Aortic smooth muscle cell (primary cell): ENCODE measurements around the genes TBC1D26, TNFRSF13B and MPRIP.

DNA sequence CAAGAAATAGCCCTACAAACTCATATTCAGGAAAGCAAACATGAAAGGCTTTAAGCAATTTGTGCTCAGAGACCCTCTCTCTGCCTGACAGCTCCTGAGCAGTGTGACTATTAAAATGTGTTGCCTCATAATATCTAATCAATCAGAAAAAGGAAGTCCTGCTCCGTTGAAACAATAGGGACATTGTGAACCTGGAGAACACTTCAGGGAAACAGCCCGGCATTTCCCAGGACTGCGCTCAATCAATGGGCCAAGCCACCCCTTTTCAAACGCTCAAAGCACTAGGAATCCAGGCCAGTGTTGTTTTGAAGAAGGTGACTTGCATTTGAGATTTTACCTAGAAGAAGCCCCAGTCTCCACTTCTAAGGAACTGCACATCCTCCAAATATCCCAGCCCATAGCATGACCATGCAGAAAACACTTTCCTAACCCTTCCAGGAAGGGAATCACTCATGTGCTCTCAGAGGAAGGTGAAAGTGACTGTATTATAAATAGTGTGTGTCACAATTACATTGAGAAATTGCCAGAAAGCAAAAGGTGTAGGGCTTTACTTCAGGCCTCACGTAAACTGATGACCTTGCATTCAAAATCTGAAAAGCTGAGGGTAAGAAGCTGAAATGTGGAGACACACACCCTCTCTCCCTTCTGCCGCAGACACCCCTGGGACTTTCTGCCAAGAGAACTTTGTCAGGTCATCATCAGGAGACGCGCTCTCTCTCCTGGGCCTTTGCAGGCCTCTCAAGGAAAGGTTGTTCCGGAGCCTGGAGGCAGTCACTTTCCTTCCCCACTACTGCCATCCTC is 19.3 kb downstream of the CDRT4 start:
- RRBS = no CpG with 5 or more reads among the region's 9 CpGs

DNA sequence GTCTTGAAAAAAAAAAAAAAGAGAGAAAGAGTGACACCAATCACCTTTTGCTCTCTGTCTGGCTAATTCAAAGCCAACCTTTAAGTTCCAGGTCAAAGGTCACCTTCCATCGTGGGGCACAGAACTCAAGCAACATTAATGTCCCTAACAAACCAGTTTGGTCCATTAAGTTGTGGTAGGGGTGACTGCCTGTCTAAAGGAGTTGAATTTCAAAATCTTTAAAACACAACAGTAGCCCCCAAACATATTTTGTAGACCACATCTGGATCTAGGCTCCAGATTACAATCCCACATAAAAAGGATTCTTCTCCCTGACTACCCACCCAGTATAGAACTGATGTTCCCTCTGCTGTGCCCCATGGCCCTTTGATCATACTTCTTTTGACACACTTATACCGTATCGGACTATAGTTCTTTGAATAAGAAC is 6.3 kb upstream of the CDRT4 start:
- RRBS = no CpG with 5 or more reads among the region's 3 CpGs

- RRBS = no CpG with 5 or more reads among the region's 5 CpGs
Observed at GRCh38 chr17:15622282-15622648, 2.8 kb upstream of the FBXW10B start.

GRCh38 chr17:15732028-15732567 is at the start of gene TBC1D26:
TSS of gene TBC1D26 (plus strand) at chr17:15732283.
- RRBS = no CpG with 5 or more reads among the region's 10 CpGs

DNA sequence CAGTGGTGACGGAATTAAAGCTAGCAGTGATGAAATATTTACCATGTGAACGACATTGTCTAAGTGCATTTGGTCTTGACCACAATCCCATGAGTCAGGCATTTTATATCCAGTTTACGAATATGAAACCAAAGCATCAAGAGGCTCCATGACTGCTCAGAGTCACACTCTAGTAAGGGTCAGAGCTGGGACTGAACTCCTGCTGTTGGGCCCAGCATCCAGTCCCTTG is 61.1 kb upstream of the ADORA2B start:
- RRBS = no CpG with 5 or more reads among the region's 3 CpGs

DNA sequence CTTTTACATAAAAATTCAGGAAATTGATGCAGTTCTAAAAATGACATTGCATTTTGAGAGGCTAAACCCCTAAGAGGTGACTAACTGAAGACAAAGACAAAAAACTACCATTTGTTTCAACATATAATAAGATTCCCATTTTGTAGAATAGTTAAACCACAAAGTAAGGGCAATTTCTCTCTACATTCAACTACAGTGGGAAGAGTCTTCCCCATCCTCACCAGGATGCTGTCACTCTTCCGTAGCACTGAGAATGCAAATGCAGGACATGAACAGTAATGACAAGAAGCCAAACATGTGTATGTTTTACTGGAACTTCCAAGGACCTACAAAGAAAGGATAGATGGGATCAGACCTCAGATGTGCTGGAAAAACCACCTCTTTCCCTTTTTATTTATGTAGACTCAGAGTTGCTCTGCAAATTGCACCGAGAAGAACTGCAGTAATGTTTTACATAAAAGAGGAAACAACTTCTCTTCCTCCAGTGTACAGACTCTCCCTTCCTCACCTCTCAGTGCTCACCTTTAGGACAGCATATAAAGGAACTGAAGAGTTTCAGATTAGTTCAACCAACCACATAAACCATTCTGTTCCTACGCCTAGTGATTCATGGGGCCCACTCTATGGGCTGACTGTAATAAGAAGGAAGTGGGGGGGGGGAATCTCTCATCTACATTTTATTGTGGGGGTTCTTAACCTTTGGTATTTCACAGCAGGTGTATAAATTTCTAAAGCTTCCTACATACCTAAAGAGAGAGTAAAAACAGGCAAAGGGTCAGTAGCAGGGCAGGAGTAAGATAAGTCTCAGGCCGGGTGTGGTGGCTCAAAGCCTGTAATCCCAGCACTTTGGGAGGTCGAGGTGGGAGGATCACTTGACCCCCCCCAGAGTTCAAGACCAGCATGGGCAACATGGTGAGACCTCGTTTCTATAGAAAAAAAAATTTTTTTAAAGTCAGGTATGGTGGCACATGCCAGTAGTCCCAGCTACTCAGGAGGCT is 18.4 kb downstream of the ZSWIM7 start:
- RRBS = no CpG with 5 or more reads among the region's 6 CpGs

DNA sequence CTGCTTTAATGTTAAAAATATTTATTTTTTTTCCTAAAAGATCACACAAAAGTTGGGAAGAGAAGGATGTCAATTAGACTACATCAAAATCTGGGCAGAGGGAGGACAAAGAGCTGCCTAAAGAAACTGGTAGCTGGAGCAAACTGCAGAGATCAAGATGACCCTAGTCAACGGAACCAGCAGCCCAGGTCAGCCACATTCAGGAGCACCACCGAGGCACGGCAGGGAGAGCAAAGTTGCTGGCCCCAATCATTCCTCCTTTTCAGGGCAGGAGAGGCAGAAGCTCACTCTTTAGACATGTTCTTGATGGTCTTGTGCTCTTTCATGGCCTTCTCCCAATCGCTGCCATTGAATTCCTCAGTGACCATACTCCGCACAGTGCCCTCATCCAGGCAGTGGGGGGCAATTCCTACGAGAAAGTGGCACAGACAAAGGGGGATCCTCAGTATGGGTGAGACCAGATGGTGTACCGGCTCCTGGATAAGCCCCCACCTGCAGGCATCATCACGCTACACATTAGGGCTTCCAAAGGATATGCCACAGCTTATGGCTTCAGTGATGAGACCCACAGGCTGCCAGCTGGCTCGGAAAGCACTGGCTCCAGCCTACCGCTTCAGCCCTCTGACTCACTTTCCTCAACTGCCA is 10.6 kb downstream of the CENPV start:
- RRBS = no CpG with 5 or more reads among the region's 10 CpGs

GRCh38 chr17:16374123-16374634 is 6.7 kb upstream of the UBB start:
- RRBS = no CpG with 5 or more reads among the region's 8 CpGs

- RRBS = no CpG with 5 or more reads among the region's 12 CpGs
Observed at GRCh38 chr17:16439798-16440654, 24.7 kb downstream of the TRPV2 start.

DNA sequence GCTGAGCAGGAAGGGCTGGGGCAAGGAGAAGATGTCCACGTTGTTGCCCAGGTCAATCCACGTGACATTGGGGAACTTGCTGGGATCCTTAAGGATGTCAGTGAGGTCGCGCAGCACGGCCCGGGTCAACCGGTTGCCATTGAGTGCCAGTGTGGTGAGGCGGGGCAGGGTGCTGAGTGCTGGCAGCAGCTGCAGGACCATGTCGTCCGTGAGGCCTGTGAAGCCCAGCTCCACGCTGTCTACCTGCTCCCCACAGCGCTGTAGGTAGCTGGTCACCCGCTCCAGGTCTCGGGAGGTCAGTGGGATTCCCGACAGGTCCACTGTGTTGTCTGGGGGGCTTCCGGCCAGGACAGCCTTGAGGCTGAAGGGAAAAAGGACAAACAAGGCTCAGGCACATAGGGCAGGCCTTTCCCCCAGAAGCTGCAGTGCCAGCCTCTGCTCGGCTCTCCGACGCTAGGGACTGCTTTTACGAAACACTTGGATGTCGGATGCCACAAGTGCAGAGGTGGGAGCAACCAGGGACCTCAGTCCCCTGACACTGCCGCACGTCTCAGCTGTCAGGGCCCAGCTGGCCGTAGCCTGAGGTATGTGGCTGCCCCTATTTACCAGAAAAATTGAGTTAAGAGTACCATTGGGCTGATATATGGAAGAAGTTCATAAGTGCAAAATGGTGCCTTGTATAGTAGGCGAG is 28.5 kb downstream of the TRPV2 start:
- RRBS = no CpG with 5 or more reads among the region's 25 CpGs

DNA sequence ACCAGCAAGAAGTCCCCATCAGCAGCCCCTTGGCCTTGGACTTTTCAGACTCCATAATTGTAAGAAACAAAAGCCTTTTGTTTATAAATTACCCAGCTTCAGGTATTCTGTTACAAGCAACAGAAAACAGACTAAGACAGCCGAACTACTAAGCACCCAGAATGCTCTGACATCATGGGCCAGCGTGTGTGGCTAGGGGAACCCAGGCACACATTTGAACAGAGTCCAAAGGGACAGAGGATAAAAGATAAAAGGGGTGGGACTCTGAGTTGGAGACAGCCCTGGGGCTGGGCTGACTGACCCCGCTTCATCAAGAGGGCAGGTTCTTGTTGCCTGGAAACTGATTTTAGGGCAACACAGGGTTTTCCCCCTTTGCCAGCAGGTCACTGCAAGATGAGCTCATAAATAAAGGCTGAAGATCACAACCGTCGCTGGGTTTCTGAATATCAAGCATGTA is 30.5 kb upstream of the ZNF287 start:
- RRBS = no CpG with 5 or more reads among the region's 5 CpGs

GRCh38 chr17:16832656-16833204 is 139.2 kb downstream of the TNFRSF13B start:
- RRBS = no CpG with 5 or more reads among the region's 14 CpGs

GRCh38 chr17:16922580-16923287 is 49.2 kb downstream of the TNFRSF13B start:
- RRBS = 31% methylated on average over 3 of the region's 9 CpGs

GRCh38 chr17:16971912-16972431 is at the start of gene TNFRSF13B:
TSS of gene TNFRSF13B (minus strand) at chr17:16972118.
- RRBS = 57% methylated on average over 7 of the region's 14 CpGs

- RRBS = no CpG with 5 or more reads among the region's 10 CpGs
Observed at GRCh38 chr17:16988707-16989359, 16.9 kb upstream of the TNFRSF13B start.

DNA sequence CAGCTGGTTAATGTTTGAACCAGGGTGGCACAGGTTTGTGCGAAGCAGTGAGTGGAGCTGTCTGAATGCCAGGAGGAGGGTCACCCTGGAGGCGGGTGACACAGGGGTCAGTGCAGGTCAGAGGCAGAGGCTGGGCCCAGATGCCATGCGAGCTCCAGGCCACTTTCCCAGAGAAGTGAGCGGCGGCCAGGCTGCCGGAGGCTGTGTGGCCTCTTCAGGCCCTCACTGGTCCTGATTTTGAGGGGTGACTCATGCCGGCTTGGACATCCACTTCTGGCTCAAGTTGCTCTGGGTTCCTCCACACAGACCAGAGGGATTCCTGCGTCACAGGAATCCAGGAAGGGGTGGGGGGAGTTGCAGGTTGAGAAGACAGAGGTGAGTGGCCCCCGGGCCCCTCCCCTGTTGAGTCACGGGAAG is 31.7 kb upstream of the MPRIP start:
- RRBS = no CpG with 5 or more reads among the region's 10 CpGs

GRCh38 chr17:17014640-17015140 is 27.6 kb upstream of the MPRIP start:
- RRBS = no CpG with 5 or more reads among the region's 10 CpGs

GRCh38 chr17:17018487-17019183 is 23.6 kb upstream of the MPRIP start:
- RRBS = no CpG with 5 or more reads among the region's 10 CpGs

DNA sequence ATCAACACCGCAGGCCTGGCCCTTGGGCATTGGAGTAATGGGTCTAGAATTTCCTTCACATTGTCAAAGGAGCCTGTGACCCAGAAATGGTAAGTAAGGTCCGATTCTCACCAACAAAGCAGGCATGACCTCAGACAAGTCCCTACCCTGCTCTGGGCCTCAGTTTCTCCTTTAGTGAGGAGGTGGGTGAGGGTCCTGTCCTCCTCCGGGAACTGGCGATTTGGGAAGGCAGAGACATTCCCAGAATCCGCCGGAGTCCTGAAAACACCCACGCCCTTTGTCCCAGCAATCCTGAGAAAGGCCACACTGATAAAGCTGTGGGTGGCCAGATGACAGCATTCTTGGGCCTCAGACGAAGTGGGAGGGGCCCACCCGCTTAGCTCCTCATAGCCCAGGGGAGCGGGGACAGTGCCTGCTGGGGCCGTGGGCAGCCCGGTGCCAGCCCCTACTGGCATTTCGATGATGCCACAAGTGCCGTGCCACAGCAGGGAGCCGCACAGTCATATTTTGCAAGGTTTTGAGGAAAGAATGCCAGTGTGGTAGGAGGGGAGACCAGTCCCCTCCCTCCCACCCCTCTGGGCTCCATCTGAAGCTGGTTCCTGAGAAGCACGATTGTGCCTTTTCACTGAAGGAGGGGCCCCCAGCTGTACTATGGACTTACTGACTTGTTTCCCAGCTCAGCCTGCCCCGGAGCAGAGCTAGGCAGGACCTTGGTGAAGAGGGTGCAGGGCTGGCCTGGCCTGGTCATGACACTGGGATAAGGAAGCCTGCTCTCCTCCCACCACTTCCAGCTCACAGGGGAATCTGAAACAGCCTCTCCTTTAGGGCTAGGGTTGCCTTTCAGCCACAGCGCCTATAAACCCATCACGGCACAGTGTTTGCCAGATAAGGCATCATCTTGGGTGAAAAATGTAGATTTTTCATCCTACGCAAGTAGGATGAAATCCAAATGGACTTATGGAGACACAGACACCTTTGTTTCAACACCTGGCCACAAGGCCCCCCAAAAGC is 20.9 kb upstream of the MPRIP start:
- RRBS = 4% methylated on average over 2 of the region's 20 CpGs

- RRBS = under 1% methylated on average over 35 of the region's 115 CpGs
Observed at GRCh38 chr17:17041886-17042769, at the start of gene MPRIP. TSS of gene MPRIP (plus strand) at chr17:17042457.